ENCODE measurements around the genes SLC10A4, FRYL and SGCB.

DNA sequence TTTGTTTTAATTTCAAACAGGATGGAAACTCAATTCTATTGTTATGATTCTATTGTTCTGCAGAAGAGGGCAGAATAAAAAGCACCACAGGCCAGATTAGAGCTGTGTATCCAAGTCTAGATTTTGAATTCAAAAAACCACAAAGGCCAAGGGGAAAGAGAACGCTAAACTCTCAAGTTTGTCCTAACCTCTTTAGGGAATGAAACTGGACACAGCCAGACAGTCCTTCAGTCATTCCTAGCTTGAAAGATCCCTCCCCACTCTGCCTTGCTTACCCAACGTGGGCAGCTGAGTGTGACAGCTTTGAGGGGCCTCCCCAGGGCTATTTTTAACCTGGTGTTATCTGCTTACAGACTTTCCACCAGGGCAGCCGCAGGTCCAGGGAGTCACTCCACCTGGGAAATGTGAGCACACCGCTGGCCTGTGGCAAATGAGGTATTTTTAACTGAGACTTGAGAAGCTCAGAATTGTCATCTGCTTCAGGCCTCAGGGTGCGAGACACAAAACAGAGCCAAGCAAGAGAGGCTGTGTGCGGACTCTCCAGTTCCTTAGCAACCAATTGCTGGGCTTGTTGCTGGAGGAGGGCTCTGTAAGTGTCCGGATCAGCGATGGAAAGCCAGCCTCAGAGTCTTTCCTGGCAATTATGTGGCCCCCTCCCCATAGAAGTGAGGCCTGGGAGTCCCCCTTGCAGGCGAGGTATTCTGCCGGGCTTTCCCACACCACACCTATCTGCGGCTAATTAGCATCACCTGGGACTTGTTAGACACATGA lies 13.1 kb downstream of the CORIN start:
- PRO-cap, result no peak

GRCh38 chr4:48019241-48019832 lies 2.8 kb downstream of the NIPAL1 start:
- PRO-cap, result no peak

DNA sequence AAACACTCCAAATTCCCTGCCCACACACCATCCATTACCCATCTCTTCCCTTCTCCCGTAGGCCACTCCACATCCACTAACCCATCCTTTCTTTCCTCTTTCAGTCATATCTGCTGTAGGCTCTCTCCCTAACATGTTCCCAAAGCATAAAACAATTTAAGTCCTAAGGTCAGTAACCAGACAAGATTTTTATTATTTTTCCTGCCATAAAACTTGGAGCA lies 5.5 kb downstream of the NIPAL1 start:
- PRO-cap, result no peak

- PRO-cap, result no peak
These were observed 25.4 kb downstream of the TXK start for GRCh38 chr4:48108540-48109142.

- PRO-cap, result no peak
These were observed 62.6 kb upstream of the TXK start for GRCh38 chr4:48196513-48197113.

GRCh38 chr4:48331555-48332039 lies 9.7 kb upstream of the SLAIN2 start:
- PRO-cap, result no peak

DNA sequence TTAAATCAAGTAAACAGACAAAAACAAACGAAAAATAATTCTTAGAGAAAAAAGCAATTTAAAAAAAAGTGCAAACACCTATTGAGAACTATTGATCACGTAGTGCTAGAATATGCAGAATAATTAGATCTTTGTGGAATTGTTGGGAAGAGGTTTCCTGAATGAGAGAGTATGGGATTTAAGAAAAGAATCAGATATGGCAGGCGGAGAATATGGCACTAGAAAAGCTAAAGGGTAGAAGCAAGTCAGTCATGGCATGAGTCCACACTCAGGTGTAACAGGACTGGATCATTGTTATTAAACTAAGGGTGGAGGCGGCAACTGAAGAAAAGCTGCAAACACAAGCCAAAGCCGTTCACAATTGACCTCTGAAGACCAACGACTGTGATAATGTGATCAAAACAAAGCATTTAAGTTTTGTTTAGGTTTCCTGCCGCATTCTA lies 1.2 kb upstream of the SLAIN2 start:
- PRO-cap, result bidirectional peak, plus-strand start at position 354 of the sequence, minus-strand start at position 276 of the sequence

DNA sequence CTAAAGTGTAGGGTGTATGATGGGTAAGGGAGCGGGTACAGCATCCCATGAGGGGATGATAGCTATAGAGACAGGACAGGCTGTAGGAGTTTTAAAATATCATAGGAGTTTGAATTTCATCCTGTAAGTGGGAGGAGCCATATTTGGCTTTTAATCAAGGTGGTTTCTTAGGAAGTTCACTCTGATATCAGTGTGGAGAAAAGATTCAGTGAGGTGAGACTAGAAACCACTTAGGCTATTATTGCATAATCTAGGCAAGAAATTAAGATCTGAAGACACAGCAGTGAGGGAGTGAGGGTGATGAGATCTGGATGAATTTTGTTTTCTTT lies 48.4 kb downstream of the SLAIN2 start:
- PRO-cap, result no peak

- PRO-cap, result no peak
These were observed at the start of gene SLC10A4 for GRCh38 chr4:48482887-48483703. Gene SLC10A4, plus strand, starts transcription at chr4:48483343.

- PRO-cap, result no peak
These were observed 51.2 kb downstream of the FRYL start for GRCh38 chr4:48728749-48729361.

DNA sequence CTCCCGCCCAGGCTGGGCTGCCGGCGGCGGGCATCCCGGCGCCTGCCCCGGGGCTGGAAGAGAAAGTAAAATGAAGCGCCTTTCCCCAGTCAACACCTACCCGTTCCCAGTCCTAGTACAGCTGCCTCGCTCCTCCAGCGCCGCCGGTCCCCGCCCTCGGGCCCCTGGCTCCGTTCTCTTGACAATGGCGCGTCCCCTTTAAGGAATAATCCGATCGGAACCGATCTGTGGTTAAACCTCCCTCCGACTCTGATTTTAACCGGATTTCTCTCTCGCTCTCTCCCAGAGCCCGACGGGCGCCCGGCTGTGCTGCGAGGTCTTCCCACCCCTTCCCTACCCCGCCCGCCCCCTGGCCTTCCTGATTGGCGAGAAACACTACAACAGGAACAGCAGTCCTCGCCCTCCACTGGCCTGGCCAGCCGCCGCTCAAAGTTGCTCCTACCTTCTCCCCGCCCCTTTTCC lies at the start of gene FRYL:
Gene FRYL (minus strand): TSS at position 302 of the 462 bp plus-strand sequence.
- PRO-cap, result unidirectional peak, minus-strand start at position 105 of the sequence; bidirectional peak, plus-strand start outside the sequence, minus-strand start at position 335 of the sequence

GRCh38 chr4:49514213-49514662 lies 528.2 kb downstream of the CWH43 start:
- PRO-cap, result no peak

GRCh38 chr4:51851074-51851540 lies 8.2 kb downstream of the DCUN1D4 start:
- PRO-cap, result no peak

DNA sequence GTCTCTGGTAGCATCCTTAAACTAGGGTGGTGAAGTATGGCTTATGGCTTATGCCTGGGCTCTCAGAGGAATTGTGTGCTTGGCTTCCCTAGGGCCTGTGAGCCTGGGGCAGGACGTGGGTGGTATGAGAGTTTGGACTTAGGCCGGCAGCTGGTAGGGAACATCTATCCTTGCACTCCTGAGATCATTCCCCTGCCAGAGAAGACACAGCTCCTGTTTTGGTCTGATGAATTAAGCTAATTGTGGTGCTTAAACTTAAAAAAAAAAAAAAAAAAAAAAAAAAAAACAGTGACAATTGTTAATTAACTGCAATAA lies 52.3 kb downstream of the DCUN1D4 start:
- PRO-cap, result no peak

- PRO-cap, result no peak
These were observed 24.5 kb downstream of the LRRC66 start for GRCh38 chr4:51995532-51996185.

DNA sequence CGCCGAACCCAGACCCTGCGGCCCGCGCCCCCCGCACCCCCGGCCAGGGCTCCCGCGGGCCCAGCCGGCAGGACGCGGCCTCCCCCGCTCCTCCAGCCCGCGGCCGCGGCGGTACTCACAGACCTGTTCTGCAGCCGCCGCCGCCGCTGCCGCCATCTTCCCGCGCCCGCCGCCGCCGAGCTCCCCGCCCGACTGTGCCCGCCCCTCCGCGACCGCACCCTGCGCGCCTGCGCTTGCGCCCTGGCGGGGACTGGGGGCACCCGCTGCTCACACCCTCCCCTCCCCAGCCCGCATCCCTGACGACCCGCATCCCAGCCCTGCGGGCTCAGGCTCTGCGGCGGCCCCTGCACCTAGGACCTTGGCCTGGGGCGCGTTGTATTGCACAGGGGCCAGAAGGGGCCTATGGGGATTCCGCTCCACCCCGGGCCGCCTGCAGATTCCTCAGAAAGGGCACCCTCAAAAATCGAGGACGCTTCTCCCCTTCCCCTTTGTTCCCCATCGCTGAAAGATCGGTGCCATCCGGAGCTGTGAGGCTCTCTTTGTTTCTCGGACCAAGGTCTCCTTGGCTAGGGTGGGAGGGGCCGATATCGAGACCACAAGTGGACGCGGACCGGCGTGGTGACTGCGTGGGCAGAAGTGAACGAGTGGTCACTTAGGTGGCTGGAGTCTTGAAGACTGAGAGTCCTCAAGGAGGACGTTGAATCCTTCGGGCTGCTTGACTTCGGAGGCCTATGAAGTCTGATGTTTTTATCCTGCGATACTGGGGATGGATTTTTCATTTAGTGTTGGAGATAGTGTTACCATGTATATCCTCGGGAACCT lies at the start of gene SGCB:
Gene SGCB (minus strand): TSS at position 196 of the 822 bp plus-strand sequence.
- PRO-cap, result bidirectional peak, plus-strand start at position 293 of the sequence, minus-strand start at position 196 of the sequence

- PRO-cap, result no peak
These were observed 173.2 kb downstream of the USP46 start for GRCh38 chr4:52485874-52486258.

- PRO-cap, result unidirectional peak, minus-strand start at chr4:52660271
These were observed 1.0 kb upstream of the USP46 start for GRCh38 chr4:52660133-52660468.

GRCh38 chr4:52838317-52838686 lies 23.8 kb upstream of the RASL11B start:
- PRO-cap, result no peak

DNA sequence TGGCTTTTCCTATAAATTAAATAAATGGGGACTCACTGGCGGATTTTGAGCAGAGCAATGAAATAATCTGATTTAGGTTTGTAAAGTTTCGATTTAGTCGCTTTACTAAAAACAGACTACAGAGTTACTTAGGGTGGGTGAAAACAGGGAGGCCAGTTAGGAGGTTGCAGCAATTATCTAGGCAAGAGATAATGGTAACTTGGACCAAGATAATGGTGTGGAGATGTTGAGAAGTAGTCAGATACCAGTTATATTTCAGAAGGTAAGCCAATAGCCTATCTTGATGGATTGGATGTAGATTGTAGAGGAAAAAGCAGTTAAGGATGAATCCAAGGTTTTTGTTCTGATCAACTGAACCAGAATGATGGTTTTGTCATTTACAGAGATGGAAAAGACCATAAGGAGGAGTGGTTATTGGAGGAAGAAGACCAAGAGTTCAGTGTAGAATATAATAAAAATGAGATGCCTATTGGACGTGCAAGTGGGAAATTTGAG lies 23.9 kb downstream of the FIP1L1 start:
- PRO-cap, result no peak